NT2/D1 (cell line): ENCODE data around the genes CWC22 and PPP1R1C.

- RRBS, 2 experiments: no CpG with 5 or more reads among the region's 5 CpGs
These were observed 7.9 kb upstream of the SESTD1 start for GRCh38 chr2:179272221-179273198.

DNA sequence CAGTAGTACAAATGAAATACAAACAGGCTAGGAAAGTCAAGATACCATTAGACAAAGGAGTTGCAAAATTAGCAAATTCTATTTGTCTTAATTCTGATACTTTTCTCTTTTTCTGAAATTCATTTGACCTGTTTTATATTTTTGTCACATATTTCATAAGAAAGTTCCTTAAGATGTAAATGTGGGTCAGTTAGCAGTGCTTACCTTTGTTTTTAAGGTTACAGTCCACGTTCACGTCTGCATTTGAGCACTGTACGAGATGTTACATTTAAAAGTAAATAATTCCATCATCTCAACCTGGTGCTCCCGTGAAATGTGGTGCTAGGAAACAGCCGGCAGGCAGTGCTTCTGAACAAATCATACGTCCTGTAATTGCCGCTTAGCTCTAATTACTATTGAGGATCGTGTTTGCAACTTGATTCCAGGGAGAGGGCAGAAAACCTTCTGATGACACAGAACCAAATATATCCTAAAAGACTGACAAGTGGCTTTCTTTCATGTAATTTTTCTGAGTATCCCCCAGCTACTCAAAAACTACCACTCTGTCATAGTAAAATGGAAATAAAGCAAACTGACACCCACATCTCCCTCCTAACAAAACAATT lies 297.7 kb upstream of the SESTD1 start:
- RRBS, 2 experiments: no CpG with 5 or more reads among the region's 8 CpGs

DNA sequence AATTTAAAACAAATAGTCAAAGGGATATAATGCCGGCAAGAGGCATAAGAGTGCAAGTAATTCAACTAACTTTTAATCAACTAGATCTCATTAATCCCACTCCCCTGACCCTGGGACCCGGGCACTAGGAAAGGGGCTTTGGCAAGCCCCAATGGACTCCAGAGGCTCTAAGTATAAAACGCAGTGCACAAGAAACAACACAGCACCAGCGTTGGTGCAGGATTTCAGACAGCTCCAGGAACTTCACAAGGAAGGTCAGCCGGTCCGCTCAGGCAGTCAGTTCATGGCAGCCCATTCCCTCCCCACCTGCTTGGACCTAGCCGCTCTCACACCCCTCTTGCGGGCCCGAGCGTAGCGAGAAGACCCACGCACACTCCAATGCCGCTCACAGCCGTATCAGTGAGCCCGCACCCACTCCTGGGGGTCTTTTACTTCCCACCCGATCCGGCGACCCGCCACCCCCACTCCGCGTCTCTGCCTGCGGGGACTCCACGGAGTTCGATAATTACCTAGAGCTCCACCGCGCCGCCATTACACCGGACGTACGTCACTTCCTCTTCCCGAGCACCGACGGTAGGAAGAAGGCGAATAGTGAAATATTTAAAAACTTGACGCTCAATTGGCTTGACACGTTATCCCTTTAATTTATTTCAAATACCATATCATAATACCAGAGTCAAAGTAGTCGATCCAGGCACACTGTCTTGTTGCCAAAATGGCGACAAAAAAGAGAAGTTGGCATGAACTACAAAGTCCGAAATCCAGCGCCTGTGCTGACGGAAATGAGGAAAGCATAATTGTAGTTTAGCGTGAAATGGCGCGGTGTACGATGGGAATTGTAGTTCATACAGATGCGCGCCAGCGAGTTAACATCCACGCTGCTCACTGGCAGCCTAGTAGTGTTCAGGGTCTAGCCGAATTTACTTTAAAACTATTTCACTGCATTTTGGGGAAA lies at the start of gene CWC22:
Gene CWC22, minus strand, starts transcription at position 737 of the 955 bp plus-strand sequence.
- RRBS, 2 experiments: under 1 to 1% methylated on average over 9 to 10 of the region's 50 CpGs

- RRBS, 2 experiments: no CpG with 5 or more reads among the region's 2 CpGs
These were observed 42.9 kb upstream of the UBE2E3 start for GRCh38 chr2:180937634-180937833.

DNA sequence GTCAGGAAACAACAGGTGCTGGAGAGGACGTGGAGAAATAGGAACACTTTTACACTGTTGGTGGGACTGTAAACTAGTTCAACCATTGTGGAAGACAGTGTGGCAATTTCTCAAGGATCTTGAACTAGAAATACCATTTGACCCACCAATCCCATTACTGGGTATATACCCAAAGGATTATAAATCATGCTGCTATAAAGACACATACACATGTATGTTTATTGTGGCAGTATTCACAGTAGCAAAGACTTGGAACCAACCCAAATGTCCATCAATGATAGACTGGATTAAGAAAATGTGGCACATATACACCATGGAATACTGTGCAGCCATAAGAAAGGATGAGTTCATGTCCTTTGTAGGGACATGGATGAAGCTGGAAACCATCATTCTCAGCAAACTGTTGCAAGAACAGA lies 53.6 kb downstream of the UBE2E3 start:
- RRBS, 2 experiments: no CpG with 5 or more reads among the region's 1 CpG

- RRBS, 2 experiments: no CpG with 5 or more reads among the region's 2 CpGs
These were observed 143.4 kb downstream of the UBE2E3 start for GRCh38 chr2:181123739-181124291.

DNA sequence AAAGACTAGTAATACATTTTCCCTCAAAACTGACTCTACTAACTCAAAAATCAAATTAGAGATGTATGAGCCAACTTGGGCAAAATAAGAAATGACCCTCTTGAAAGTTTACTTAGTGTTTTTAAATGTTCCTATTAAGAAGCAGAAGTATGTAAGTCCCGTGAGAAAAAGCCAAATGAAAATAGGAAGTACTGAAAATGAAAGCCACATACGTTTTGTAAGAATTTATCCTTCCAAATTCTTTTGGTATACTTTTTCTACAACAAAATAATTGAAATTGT lies 148.0 kb upstream of the ITGA4 start:
- RRBS, 2 experiments: no CpG with 5 or more reads among the region's 2 CpGs

- RRBS, 2 experiments: no CpG with 5 or more reads among the region's 4 CpGs
These were observed 3.8 kb downstream of the ITGA4 start for GRCh38 chr2:181460844-181461441.

GRCh38 chr2:181810670-181811740 lies 80.5 kb upstream of the ITPRID2 start:
- RRBS, 2 experiments: no CpG with 5 or more reads among the region's 10 CpGs

DNA sequence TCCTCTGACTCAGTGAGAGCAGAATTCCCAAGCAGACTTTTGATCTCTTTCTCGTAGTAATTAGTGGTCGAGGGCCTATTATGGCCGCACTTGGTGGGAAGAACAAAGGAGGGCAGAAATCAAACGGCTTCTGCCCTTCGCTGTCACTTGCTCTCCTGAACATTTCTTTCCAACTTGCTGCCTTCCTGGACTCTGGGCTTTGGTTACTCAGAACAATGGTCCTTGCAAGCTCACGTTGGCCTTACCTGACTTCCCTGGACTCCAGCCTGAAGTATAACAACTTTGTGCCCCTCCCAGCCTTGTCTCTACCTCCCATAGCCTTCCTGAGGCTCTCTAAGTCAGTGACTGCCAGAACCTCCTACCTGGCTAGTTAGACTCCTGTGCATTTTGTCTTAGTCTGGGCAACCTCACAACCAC lies 30.2 kb upstream of the ITPRID2 start:
- RRBS, 2 experiments: no CpG with 5 or more reads among the region's 6 CpGs

DNA sequence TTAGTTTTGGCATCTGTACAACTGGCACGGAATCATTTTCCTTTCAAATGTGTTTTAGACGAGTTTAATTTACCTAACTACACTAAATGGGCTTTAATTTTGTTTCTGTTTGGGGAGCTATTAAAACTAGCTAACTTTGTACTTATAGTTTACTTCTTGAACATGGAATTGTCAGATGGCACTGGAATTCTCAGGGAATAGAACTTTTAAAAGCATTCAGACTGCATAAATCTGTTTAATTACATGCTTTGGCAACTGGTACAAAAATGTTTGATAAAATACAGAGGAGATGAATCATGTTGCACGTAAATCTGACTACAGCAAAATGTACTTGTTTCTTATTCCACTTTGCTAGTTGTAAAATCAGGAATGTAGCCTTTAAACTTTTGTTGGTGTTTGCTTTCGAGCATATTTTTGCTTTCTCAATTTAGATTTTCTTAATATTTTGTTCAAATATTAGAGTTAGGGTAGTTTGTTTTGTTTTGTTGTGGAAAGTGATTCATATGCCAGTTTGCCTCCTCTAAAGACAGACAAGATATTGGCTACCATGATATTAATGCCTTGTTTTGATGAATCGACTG lies 1.6 kb downstream of the ITPRID2 start:
- RRBS, 2 experiments: no CpG with 5 or more reads among the region's 5 CpGs

GRCh38 chr2:181985460-181986288 lies at the start of gene PPP1R1C:
Gene PPP1R1C, plus strand, starts transcription at chr2:181985853.
- RRBS, 2 experiments: no CpG with 5 or more reads among the region's 9 CpGs

DNA sequence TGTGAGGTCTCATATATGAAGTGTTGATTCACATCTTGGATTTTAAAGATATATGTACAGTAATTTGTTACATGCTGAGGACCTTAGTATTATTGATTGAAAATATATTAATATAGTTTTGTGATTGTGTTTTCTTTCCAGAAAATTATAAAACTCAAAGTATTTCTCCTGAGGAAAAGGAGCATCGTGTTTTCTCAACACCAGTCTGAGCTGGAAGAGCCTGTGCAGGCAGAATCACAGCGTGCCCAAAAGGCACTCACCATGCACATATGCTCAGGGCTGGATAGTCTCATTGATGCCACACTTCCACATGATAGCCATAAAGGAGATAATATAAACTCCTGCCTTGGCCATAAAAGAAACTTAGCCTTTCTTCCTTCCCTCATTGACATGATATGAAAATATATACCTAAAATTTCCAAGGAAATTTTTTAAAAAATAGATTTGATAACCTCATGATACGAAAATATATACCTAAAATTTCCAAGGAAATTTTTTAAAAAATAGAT lies 4.0 kb downstream of the PDE1A start:
- RRBS, 2 experiments: no CpG with 5 or more reads among the region's 3 CpGs

DNA sequence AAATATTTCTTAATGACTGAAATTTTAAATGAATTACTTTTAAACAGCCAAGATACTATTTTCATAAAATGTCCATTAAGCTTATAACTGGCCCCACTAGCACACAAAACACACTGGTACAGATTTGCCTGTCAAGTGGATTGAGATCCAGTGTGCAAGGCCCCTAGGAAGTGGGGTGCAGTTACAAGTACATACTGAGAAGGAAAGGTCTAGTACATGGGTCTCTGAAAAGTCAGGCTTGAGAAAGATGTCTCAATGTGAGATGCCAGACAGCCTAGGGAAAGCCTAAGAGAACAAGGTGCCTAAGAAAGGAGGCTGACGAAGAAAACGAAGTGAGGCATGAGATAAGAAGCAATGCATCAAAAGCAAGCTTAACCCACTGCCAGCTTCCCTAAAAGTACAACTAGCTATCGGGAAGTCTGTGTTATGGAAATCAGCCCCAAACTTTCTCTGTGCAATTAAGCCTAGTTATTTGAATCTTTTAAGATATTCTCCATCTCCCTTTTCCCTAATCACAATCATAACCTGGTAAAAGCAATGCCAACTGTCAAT lies 2.5 kb downstream of the PDE1A start:
- RRBS, 2 experiments: no CpG with 5 or more reads among the region's 3 CpGs

DNA sequence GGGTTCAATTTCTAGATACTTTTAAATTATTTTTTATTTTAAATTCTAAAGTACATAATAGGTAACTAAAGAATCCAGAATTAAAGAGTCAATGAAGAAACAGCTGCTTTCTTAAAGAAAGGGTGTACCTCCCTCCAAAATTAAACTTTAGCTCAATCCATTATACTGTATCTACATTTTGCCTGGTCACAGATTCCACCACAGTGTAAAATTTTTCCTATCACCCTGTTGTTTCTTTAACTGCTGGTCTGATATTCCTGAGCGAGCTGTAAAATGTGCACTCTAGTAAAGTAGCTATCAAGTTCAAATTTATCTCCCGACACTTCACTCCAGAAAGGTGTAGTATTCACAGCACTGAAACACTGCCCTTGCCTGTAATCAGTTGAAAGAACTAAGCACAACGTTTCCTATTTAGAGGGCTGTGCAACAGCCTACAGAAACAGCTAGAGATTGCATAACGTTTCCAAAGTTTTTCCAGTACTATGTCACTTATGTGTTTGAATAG lies 933 bp downstream of the PDE1A start:
- RRBS, 2 experiments: no CpG with 5 or more reads among the region's 4 CpGs

DNA sequence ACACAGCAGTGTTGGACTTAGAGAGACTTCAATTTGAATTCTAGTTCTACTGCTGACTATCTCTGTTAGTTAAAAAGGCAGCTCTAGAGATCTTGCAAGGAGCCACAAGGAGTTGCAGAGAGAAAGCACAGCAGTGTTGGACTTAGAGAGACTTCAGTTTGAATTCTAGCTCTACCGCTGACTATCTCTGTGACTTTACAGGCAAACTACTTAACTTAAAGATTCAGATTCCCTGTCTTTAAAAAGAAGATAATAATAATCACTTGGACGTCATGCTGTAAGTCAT lies 131.9 kb upstream of the DNAJC10 start:
- RRBS, 2 experiments: no CpG with 5 or more reads among the region's 2 CpGs

GRCh38 chr2:183089223-183089844 lies 10.8 kb downstream of the DUSP19 start:
- RRBS, 2 experiments: no CpG with 5 or more reads among the region's 5 CpGs

DNA sequence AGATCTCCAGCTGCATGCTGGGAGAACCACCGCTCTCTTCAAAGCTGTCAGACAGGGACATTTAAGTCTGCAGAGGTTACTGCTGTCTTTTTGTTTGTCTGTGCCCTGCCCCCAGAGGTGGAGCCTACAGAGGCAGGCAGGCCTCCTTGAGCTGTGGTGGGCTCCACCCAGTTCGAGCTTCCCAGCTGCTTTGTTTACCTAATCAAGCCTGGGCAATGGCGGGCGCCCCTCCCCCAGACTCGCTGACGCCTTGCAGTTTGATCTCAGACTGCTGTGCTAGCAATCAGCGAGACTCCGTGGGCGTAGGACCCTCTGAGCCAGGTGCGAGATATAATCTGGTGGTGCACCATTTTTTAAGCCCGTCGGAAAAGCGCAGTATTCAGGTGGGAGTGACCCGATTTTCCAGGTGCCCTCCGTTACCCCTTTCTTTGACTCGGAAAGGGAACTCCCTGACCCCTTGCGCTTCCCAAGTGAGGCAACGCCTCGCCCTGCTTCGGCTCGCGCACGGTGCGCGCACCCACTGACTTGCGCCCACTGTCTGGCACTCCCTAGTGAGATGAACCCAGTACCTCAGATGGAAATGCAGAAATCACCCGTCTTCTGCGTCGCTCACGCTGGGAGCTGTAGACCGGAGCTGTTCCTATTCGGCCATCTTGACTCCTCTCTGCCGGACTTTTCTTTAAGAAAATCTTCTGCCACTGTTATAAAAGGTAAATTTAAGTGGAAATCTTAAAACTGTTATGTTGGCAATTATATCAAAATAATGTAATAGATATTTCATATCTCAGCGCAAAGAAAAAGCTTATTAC lies 313.6 kb upstream of the FSIP2 start:
- RRBS, 2 experiments: no CpG with 5 or more reads among the region's 34 CpGs

- RRBS, 2 experiments: no CpG with 5 or more reads among the region's 1 CpG
These were observed 43.7 kb downstream of the FSIP2 start for GRCh38 chr2:185782357-185782630.

DNA sequence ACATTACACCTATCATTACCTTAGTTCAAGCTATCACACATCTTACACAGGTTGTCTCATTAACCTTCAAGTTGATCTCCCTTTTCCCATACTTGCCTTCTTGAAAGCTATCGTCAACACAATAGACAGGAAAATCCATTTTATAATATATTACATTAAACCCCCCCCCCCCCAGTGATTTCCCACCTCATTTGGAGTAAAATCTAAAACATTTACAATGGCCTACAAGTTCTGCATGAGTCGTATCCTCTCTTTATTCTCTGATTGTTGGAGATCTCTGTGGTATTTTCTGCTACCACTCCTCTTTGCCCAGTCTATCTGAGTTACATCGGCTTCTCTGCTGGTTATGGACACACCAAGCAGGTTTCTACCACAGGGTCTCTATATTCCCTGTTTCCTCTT lies 79.4 kb upstream of the ZC3H15 start:
- RRBS, 2 experiments: no CpG with 5 or more reads among the region's 3 CpGs